H9 (cell line): ENCODE measurements around the genes ZNF391, H2BC14, H2BC15, H3C12, H2AC17 and GPX5.

DNA sequence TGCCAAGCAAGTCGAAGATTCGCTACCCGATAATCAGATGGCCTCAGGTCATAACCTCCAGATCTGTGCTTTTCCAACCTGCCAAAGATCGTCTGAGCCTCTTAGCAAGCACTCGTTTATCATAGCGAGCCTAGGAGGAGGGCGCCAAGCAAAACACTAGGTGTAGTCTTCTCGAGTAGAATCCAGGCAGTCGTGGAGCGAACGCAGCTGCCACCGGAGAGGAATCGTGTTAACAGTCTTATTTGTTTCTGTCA is 21.0 kb upstream of the POM121L2 start:
- PRO-cap, result bidirectional peak, plus-strand start at position 178 of the sequence, minus-strand start outside the sequence

DNA sequence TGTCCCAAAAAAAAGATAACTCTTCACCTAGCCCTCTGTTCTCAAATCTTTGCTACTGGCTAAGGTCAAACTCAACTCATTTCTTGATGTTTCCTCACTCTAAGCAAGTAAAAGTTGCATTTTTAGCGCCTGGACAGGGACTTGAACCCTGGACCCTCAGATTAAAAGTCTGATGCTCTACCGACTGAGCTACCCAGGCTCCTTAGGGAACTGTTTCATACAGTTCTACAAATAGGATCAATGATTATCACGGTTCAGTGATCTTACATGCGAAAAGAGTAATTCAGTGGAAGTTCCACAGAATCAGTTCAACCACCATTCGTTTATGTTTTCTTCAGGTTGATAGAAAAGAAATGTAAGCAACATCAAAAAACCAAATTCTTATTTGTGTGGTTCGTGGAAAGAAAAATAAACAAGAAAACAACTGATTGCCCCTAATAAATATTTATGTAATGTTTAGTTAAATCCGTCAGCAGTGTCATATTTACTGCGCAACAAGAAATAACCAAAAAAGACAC is 22.9 kb upstream of the POM121L2 start:
- PRO-cap, result unidirectional peak, minus-strand start at position 204 of the sequence

DNA sequence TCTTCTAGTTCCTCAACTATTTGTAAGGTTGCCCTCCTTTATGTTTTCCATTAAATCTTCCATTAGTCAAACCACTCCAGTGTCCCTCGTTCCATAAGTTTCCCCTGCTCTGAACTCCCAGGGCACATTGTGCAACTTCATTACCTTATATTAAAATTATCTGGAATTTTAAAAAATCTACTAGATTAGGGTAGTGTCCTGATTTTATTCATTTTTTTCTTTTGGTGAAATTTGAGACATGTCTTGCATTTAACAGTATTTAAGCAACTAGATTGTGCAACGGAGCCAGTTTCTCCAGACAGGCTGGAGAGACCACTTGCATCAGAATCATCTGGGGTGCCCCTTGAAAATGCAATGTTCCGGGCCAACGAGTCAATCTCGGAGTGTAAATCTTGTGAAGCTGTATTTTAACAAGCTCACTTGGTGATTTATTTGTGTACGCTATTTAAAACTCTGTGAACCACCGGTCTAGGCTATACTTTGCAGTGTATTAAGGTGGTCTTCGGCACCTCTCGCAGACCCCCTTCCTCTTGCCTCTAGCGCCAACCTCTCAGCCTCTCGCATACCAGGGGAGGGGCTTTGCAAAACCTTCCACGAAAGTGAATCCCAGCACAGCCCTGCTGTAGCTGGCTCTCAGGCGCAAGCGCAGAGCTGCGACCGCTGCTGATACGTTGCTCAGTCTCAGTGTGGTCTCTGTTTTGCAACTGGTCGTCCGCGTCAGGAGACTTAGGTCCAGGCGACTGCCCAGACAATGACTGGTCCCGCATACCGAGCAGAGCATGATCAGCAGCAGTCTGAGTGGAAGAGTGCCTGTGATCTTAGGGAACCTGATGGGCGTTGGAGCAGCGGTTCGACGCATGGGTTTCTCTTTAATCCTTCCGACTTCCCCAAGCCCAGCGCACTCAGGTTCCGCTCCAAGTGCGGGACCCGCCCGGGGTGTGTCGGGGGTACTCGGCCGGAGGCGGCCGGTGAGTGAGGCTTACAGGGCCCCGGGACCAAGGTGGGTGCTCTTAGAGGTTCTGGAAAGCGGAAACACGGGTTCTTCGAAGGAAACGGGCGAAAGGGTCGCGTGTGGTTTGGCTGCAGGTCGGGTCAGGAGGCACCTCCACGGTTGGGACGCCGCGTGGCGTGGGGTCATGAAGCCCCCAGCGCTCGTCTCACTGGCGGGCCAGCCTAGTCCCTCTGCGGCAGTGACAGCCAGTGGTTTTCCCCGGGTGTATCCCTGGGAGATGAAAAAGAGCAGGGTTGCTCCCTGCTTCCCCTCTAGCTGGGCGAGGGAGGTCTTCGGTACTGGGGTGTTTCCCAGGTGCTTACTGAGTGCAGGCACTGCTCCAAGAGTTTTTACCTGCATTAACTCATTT is at the start of gene ZNF391:
TSS of gene ZNF391 (plus strand) at position 684 of the 1,361 bp plus-strand sequence.
- PRO-cap, result unidirectional peak, plus-strand start at position 288 of the sequence; unidirectional peak, plus-strand start at position 315 of the sequence; bidirectional peak, plus-strand start at position 950 of the sequence, minus-strand start at position 792 of the sequence

DNA sequence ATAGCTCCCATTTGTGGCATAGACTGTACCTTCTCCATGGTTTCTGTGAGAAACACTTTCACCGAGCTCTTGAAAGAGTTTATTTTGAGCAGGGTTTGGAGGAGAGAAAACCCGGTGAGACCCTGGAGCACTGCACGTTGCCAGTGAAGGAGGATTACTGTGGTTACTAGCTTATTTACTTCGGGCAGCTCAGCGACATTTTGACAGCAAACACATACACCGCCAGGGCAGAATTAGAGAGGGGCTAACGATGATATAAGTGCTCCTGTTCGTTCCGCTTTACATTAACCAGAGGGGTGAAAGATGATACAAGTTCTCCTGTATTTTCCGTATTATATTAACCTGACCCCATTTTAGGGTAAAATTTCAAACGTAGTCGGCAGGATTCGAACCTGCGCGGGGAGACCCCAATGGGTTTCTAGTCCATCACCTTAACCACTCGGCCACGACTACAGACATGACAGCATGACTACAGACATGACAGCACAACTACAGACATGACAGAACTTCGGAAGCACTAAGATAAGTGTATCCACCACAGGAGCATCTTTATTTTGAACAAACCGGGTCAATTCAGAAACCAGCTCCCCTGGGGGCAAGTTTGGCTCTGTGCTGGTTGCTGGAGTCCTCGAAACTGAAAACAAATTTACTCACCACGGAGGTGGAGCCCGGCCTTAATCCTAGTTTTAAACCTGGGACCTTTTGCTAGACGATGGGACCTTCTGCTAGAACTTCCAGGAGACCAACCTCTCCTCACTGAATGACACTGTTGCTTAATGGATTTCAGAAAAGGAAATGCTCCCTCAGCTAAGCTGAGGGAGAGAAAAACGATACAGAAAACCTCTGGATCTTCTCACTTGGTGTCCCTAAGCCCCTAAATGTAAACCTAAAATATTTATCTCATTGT is 80.4 kb upstream of the ZNF184 start:
- PRO-cap, result unidirectional peak, minus-strand start at position 145 of the sequence; unidirectional peak, minus-strand start at position 459 of the sequence

- PRO-cap, result unidirectional peak, minus-strand start at chr6:27591891
Observed at GRCh38 chr6:27591640-27592083, 118.8 kb upstream of the ZNF184 start.

DNA sequence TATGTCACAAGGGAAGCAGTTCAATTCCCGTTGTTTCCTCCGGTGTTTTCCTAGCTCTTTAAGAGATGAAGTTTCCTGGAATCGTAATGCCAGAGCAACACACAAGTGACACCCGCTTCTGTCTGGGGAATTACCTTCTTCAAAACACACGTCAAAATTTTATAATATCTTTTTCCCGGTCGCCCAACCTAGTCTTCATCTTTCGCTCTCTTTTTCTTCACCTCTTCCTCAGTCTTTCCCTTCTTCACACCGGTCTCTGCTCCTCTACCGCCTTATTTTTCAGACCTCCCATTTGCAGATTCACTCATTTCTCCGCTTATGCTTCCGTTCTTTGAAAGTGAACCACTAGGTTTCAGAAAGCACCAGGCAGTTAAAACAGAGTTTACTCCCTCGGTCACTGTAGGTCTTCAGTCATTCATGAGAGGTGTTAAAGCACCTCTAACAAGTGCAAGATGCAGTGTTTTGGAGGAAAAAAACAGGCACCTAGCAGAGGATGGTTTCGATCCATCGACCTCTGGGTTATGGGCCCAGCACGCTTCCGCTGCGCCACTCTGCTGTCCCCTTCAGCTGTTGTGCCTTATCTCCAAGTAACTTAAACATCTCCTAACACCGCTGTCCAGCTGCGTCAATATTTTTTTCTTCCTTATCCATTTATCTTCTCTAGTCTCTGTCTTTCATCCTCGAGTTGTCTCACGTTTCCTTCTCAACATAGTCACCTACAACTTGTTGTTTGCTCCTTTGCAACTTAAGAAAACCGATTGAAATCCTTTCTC is 119.6 kb upstream of the ZNF184 start:
- PRO-cap, result unidirectional peak, minus-strand start at position 562 of the sequence

- PRO-cap, result bidirectional peak, plus-strand start at chr6:27681435, minus-strand start at chr6:27681185
Observed at GRCh38 chr6:27681057-27681303, 126.7 kb downstream of the H2BC13 start.

- PRO-cap, result no peak
Observed at GRCh38 chr6:27752216-27752698, 55.5 kb downstream of the H2BC13 start.

- PRO-cap, result no peak
Observed at GRCh38 chr6:27778905-27779177, 28.9 kb downstream of the H2BC13 start.

DNA sequence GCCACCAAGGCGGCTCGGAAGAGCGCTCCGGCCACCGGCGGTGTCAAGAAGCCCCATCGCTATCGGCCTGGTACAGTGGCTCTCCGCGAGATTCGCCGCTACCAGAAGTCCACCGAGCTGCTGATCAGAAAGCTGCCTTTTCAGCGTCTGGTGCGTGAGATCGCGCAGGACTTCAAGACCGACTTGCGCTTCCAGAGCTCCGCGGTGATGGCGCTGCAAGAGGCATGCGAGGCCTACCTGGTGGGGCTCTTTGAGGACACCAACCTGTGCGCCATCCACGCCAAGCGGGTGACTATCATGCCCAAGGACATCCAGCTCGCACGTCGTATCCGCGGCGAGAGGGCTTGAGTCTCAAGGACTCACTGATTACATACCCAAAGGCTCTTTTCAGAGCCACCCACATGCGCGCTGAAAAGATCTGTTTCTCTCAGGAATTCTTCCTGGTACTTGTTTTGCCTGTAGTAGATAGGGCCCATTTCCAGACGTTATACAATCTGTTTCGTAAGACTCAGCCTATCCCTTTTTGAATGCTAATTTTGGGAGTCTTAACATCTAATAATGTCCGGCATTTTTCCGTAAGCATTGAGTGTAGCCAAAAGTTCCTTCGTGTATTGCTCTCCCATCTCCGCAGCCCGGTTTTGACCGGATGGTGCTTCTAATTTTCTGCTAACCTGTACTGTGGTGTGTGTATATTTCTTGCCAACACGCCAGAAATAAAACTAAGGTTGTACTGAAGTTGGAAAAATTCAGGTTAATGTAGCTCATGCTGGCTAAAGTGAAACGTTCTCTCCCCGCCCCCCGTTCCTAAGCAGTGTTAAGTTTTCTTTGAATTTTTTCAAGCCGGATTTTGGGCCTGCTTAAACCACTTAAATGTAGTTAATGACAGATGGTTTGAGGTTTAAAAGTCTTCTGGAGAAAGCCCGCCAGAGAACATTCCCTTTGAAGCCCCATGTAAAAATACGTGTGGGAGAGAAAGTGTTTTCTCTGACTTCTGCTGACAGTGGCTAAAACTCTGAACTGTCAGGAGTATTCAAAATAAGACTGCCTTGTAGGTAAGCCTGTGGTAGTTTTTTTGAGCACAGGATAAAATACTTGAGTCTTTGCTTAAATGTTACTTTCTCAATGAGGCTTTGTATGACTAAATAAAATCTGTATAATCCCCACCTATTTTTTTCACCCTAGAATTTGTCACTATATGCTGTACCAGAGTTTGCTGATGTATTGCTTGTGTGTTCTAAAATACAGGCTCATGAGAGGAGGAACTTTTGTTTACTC is 723 bp downstream of the H3C10 start:
- PRO-cap, result bidirectional peak, plus-strand start outside the sequence, minus-strand start at position 149 of the sequence; bidirectional peak, plus-strand start at position 291 of the sequence, minus-strand start at position 212 of the sequence; bidirectional peak, plus-strand start at position 869 of the sequence, minus-strand start at position 874 of the sequence

GRCh38 chr6:27814896-27815818 is at the start of gene H2BC14:
H2BC14 (plus strand) TSS chr6:27815022.
- PRO-cap, result bidirectional peak, plus-strand start at chr6:27815022, minus-strand start at chr6:27814777; bidirectional peak, plus-strand start at chr6:27815314, minus-strand start at chr6:27815222

GRCh38 chr6:27829847-27830456 is 1.4 kb downstream of the H4C12 start:
- PRO-cap, result no peak

GRCh38 chr6:27838482-27839432 is at the start of gene H2BC15:
H2BC15 (plus strand) TSS chr6:27838569.
- PRO-cap, result bidirectional peak, plus-strand start at chr6:27838569, minus-strand start at chr6:27838266; bidirectional peak, plus-strand start at chr6:27839031, minus-strand start at chr6:27838996

GRCh38 chr6:27890319-27891441 is at the start of gene H3C12:
H3C12 (minus strand) TSS chr6:27890826.
- PRO-cap, result bidirectional peak, plus-strand start at chr6:27890616, minus-strand start at chr6:27890438; bidirectional peak, plus-strand start at chr6:27890981, minus-strand start at chr6:27890827; bidirectional peak, plus-strand start at chr6:27891164, minus-strand start at chr6:27891217

GRCh38 chr6:27892554-27893314 is at the start of gene H2AC17:
H2AC17 (minus strand) TSS chr6:27893185.
- PRO-cap, result bidirectional peak, plus-strand start at chr6:27892787, minus-strand start at chr6:27892315; bidirectional peak, plus-strand start at chr6:27893425, minus-strand start at chr6:27893185

DNA sequence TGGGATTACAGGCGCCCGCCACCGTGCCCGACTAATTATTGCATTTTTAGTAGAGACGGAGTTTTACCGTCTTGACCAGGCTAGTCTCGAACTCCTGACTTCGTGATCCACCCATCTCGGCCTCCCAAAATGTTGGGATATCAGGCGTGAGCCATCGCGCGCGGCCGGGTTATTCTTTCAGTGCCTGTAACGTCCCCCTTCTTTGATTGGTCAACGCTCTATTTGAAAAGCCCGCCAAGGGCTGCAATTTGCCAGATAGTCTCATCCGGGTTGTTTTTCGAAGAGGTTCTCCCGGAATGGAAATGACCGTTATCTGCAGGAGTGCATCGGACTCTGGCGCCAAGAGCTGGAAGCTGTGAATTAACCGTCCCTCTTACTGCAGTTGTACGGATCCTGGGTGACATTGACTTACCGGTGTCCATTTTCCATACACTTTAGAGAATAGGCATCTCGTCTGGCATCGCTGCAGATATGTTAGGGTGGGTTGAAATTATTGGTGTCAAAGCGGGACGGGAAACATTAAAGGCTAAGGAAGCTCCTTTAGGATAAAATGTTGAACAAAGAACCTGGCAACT is 1.1 kb downstream of the H2BC17 start:
- PRO-cap, result bidirectional peak, plus-strand start at position 326 of the sequence, minus-strand start at position 144 of the sequence

- PRO-cap, result unidirectional peak, minus-strand start at chr6:27902570; bidirectional peak, plus-strand start at chr6:27902955, minus-strand start at chr6:27902983; unidirectional peak, minus-strand start at chr6:27903231; unidirectional peak, minus-strand start at chr6:27903252
Observed at GRCh38 chr6:27902041-27903523, 9.4 kb downstream of the H2BC17 start.

GRCh38 chr6:28232347-28233067 is 7.4 kb downstream of the ZSCAN9 start:
- PRO-cap, result no peak

DNA sequence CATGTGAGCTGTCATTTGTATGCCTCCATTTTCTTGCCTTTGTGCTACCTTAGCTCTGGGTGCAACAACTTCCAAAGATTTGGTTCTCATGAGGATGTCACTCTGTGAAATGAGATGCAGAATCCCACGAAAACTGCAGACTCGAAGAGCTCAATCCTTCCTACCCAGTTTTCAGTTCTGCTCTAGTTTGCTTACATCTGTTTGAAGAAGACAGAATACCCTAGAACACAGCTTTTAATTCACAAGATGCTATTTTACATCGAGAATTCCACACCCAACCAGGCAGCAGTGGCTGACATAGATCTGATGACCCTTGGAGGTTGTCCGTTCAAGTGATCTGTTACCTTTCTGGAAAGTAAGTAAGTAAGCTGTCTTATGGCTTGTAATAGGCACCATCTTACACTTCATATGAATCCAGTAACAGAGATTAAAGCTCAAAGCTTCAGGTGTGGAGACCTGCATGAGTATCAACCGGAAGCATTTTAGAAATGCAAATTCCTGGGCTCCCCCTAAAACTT is 1.4 kb downstream of the GPX6 start:
- PRO-cap, result no peak

- PRO-cap, result no peak
Observed at GRCh38 chr6:28525615-28526185, at the start of gene GPX5. GPX5 (plus strand) TSS chr6:28525881.